ENCODE measurements around the genes SDR9C7, LRP1 and GLI1.

DNA sequence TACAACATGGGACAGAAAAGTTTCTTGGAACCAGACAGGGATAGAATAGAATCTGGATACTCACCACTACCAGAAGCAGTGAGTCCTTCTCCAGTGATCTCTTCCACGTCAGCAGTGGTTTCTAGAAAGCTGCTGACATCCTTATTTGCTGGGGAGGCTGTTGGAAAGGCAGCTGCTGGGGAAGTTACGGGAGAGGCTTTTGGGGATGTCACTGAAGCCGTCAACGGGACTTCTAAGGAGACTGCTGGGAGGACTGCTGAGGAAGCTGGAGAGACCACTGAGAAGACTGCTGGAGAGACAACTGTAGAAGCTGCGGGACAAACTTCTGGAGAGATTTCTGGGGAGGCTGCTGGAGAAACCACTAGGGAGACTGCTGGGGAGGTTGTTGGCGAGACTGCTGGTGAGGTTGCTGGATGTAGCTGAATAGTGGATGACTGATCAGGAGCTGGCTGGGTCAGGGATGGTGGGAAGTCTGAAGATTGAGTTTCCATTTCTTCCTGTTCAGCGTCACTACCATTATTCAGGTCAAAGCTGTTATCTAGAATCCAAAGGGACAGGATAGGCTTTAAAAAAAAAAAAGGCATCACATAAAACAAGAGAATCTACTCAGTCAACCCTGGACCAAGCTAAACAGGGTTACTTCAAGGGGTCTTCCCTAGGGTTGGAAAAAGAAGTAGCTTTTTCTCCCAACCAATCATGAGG, 18.3 kb downstream of the BAZ2A start:
- PRO-cap: no peak

- PRO-cap: no peak
These were observed 4.2 kb downstream of the NACA start for GRCh38 chr12:56720758-56721341.

DNA sequence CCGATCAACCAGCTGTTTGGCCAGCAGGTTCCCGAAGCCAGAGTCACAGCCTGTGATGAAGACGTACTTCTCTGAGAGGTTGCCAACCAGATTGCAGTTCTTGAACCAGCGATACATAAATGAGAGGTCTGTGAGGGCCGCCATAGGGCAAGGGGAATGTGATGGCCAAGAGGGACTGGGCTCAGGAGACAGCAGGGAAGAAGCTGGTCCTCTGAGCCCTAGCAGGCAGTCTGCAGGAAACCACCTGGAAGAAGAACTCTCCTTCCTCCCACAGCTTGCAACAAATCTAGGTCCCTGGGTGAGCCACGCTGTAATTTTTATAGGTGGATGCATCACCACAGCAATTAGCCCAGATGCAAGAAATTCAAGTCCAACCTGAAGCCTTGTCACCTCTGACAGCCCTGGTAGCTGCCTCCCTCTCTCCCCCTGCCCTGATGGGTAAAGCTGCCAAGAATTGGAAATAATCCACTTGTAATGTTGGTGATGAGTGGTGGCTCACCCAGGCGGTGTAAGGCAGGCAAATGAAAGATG, at the start of gene SDR9C7:
Gene SDR9C7 (minus strand): TSS at position 291 of the 531 bp plus-strand sequence.
- PRO-cap: no peak

- PRO-cap: no peak
These were observed 1.0 kb downstream of the MYO1A start for GRCh38 chr12:57048768-57049431.

DNA sequence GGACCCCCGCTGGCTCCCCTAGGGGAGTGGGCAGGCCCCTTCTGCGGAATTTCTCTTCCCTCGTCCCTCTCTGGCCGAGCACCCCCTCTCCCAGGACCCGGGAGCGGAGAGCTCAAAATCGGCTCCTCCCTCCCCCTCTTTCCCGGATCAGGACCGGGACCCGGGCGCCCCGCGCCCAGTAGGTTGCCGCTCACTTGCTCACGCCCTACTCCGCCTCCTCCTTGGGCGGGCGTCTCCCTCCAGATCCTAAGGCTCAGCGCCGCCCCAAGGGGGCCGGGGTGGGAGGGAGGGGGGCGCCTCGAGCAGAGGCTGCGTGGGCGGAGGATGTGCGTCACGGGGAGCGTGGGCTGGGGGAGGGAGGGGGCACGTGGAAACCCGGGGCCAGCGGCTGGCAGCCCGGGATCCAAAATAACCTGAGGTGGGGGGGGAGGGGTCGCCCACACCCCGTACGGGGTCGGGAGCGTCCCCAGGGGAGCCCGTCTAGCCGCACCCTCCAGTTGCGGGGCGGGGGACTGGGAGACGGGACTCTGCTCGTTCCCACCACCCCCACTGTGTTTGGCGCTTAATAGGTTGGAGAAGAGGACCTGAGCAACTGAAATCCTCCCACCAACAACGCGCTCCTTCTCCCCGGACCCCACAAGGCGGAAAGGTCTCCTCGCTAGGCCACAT, 1.8 kb upstream of the NAB2 start:
- PRO-cap: bidirectional peak, plus-strand start at position 496 of the sequence, minus-strand start at position 212 of the sequence; bidirectional peak, plus-strand start at position 595 of the sequence, minus-strand start at position 646 of the sequence

GRCh38 chr12:57088416-57088948, 432 bp upstream of the NAB2 start:
- PRO-cap: bidirectional peak, plus-strand start at chr12:57088782, minus-strand start at chr12:57088623; bidirectional peak, plus-strand start at chr12:57089114, minus-strand start at chr12:57088792

DNA sequence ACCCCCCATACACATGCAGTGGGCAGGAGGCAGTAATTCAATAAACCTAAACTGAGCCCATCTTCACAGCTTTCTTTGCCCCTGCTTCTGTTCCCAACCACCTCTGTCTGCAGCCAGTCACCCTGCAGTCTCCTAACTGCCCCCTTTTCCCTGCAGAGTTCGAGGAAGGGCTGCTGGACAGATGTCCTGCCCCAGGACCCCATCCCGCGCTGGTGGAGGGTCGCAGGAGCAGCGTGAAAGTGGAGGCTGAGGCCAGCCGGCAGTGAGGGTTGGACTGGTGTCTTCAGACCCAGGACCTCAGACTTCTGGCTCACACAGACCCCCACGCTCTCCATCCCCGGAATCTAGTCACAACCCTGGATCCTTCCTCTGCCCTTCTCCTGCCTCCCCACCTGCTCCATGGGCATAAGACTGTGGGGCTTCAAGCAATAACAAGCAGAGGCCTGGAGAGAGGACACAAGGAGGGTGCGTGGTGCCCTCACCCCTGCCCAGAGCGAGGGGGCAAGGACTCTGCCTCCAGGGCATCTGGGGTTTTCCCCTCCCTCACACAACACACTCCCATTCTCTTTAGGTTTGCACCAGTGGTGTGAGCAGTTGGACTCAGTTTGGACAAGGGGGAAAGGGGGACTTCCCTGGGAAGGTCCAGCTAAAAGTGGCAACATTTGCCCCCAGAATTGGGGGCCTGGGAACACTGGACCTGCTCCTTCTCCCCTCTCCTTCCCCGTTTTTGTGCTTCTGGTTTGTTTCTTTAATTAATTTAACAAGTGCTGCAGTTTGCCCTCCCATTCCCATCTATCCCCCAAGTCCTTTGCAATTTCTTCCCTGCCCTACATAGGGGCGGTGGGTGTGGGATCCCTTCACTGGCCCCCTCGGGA, 5.8 kb downstream of the NAB2 start:
- PRO-cap: no peak

- PRO-cap: no peak
These were observed 1.7 kb downstream of the STAT6 start for GRCh38 chr12:57109295-57109967.

- PRO-cap: no peak
These were observed at the start of gene LRP1 for GRCh38 chr12:57128193-57129235. TSS of gene LRP1 (plus strand) at chr12:57128483.

DNA sequence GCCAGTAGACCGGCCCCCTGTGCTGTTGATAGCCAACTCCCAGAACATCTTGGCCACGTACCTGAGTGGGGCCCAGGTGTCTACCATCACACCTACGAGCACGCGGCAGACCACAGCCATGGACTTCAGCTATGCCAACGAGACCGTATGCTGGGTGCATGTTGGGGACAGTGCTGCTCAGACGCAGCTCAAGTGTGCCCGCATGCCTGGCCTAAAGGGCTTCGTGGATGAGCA, 16.9 kb downstream of the LRP1 start:
- PRO-cap: no peak

- PRO-cap: no peak
These were observed 25.3 kb upstream of the NXPH4 start for GRCh38 chr12:57191315-57191691.

GRCh38 chr12:57211759-57212031, 4.9 kb upstream of the NXPH4 start:
- PRO-cap: no peak

DNA sequence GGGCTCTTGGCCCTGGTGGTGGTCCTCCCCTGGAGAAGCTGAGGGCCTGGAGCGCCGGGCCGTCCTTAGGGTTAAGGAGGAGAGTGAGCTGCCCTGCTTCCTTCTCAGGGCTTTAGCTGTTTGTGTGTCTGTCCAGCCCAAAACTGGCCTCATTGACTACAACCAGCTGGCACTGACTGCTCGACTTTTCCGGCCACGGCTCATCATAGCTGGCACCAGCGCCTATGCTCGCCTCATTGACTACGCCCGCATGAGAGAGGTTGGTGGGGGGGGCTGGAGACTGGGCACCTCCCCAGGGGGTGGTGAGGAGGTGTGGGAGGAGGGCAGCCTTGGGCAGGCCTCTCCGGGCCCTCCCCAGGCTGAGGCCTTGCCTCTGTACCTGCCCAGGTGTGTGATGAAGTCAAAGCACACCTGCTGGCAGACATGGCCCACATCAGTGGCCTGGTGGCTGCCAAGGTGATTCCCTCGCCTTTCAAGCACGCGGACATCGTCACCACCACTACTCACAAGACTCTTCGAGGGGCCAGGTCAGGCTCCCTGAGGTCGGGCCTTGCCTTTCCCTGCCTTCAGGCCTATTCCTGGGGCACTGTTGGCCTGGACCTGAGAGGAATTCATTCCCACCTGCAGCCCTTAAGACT, 2.9 kb downstream of the SHMT2 start:
- PRO-cap: no peak

DNA sequence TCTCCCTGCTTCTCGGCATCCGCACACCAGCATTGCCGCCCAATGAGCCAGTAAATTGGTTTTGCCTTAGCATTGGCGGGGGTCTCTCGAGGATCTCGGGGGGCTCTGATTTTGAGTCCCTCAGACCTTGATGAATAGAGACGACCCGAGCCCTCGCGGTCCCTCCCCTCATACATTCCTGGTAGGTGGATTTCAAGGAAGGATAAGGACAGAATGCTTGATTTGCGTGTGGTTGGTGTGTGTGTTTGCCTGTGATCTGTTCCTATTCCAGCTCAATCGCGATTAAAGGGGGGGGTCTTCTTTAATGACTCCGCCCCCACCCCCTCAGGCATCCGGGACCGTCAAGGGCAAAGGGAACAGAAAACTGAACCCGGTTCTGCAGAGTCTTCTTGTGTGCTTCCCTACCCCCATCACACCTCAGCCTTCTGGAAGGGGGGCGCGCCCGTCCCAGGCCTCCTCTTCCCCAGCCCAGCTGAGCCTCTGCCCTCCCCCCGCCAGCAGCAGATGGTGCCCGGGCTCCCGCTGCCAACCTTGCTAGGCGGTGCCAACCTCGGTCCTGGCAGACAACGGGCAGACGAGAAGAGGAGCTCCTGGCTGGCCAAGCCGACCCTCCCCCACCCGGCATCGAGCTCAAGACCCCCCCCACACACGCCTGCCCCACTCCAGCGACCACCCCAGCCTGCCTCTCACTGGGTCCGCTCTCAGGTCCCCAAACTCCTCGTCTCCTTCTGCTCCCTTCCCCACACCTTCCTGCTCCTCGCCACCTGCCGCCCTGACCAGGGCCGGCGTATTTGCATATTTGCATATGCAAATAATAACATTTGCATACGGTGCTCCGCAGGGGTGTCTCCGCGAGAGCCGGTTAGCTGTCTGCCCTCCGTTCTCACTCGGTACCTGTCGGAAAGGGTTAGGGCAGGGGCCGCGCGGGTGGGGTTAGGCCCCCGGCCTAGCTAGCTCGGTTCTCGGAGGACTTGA, 5.4 kb upstream of the NDUFA4L2 start:
- PRO-cap: bidirectional peak, plus-strand start at position 562 of the sequence, minus-strand start at position 427 of the sequence; bidirectional peak, plus-strand start at position 900 of the sequence, minus-strand start at position 749 of the sequence

DNA sequence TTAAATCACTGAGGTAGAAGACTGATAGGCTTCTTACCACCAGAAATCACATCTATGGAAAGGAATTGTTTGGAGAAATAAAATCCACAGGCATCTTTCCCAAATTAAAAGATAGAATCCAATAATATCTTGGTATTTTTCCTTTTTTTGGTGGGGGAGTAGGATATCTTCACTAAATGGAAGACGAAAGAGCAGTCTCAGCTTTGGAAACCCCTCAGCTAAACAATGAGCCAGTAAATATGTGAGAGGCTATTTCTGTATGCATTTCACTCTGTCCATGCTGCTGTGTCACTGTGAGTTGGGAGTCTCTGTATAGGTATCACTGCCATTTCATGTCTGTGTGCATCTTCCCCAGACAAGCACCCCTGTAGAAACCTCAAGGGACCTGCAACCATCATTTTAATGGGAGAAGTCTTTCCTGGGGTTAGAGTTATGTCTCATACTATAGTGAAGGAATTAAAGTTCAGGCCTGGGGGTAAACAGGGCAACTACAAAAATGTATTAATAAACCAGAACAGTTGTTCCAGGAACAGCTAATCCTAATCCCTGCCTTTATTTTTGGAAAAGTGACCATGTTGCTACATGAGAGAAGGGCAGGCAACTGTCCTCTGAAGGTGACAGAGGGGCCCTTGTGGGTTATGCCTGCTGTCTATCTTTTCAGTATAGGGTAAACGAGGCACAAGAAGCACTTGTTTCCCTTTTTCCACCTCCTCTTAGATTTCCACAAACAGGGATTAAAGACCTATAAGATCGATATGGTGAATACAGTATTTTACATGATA, 11.3 kb upstream of the STAC3 start:
- PRO-cap: no peak

DNA sequence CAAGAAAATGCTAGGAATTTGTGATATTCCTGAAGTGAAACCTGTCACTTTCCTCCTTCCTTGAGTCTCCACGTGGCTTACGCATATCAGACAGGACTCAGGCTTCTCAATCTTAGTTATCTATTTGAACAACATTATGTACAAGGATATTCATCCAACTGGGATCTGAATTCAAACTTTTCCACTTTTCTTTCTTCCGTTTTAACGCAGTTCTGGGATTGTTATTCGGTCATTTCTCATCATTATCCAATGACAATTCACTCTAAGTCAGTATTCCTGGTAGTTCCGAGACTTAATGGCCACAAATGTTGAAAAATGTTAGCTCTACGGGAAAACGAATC, 1.0 kb downstream of the R3HDM2 start:
- PRO-cap: no peak

- PRO-cap: no peak
These were observed 1.4 kb downstream of the INHBE start for GRCh38 chr12:57456497-57457015.

DNA sequence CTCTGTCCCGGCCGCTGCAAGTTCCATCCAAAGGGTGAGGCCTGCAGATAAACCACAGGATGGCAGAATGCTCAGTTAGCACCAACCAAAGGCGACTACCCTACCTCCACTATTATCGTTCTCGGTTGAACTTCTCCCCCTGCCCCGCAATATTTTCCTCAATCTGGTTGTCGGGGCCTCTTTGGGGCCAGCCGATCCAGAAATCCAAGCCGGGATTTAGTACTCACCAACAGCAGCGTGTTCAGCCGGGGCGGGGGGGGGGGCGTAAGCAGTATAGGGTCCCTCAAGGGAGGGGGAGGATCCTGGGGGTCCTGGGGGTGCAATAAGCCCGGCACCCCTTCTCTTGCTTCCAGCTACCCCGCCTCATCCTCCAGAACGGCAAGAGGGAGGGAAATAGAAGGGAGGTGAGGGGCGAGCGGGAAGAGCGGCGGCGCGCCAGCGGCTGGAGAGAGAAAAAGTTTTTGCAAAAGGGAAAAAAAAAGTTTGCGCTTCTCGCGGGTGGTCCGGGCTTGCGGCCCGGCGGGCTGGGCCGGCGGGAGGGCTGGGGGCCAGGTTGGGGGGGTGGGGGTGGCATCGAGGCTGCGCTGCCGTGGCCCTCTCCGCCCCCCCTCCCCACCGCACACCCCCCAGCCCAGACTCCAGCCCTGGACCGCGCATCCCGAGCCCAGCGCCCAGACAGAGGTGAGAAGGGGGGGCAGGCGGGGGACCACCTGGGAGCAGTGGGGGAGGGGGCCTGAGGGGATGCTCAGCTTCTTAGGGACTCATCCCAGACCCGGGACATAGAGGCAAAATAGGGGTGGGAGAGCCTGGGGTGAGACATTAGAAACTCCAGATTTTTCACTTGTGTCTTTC, at the start of gene GLI1:
Gene GLI1 (plus strand): TSS at position 265 of the 852 bp plus-strand sequence.
- PRO-cap: no peak

DNA sequence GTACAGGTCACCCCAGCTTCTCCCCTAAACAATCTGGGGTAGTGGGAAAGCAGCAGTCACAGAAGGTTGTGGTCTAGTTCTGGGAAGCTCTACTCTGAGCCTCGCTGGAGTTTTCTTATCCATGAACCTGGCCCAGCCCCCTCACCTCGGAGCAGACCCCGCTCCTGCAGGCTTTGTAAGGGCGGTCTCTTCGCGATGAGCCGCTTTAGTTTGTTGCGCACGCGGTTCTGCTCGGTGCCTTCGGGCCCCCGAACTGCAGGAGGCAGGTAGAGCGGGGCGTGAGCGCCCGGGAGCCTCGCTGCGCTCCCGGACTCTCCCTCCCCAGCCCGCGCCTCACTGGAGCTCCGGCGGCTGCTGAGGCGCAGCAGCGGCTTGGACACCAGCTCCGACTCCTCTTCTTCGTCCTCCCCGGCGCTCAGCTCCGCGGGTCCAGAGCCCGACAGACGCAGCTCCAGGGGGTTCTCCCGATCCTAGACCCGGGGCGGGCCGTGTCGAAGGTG, 4.5 kb downstream of the ARHGAP9 start:
- PRO-cap: no peak

DNA sequence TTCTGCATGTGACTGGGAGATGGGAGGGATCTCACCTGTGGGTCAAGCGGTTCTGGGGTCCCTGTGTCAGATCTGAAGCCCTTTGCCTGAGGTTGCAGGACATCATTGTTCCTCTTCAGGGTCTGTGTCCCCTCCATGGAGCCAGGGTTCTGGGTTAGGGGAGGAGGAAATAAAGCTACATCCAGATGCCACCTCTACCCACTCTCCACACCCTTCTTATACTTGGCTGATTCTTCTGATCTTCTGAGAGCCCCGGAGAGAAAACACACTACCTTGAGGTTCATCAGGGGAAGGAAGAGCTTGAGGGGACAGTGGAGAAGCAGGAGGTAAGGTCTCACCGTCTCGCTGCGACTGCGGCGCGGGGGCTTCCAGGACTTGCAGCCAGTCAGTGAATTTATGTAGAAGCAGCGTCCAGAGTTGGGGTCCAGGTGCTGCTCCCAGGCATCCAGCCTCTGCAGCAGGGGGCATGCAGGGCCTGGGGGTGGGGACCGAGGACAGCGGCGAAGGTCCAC, 2.5 kb downstream of the ARHGAP9 start:
- PRO-cap: unidirectional peak, plus-strand start at position 296 of the sequence

All from SUDHL5 (cell line).